Endothelial cell of umbilical vein (primary cell): ENCODE measurements around a stretch of chr15.

DNA sequence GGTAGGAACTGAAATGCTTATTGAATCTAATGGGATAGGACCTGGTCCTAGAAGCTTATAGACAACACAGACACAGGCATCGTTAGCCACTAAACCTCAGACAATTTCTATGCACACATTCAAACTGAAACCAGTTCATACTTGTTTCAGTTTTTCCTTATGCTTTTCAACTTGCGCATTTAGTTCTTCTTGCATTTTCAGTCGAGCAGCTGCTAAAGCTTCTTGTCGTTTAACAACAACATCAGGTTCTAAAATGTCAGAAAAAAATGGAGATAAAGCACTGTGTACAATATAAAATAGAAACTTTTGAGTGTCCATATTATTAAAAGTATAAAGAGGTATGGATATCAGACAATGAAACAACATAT is 2.2 kb downstream of the SELENOS start:
- PRO-cap, result no peak
CAGE:
- cytosol, long polyA minus RNA, result no peak
- cytosol, long polyA plus RNA, result no peak
- long polyA plus RNA, result no peak
- nucleus, long polyA minus RNA, result no peak
- nucleus, long polyA plus RNA, result no peak

DNA sequence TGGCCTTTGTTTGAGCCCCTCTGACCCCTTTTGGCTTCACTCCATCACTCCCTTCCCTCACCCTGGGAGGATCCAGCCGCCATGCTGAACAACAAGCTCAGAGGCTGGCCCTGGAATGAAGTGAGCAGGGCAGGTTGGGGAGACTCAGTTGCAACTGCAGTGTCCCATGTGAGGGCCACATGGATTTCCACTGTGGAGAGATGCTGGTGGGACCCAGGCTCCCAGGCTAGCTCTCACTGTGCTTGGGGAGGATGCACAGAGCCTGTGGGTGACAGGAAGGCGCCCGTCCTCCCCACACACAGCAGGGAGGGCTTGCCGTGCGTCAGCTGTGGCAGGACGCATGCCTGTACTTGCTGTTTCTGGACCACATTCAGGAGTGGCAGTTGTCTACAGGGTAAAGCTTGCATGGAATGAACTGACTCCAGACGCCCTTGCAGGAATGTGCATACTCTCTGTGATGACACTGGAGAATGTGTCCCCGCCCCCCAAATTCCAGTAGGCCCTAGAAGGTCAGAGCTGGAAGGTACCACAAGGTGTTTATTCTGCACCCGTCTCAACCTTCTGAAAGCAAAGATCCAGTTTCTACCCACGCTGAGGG is 63.8 kb upstream of the SNRPA1 start:
- PRO-cap, result no peak
CAGE:
- cytosol, long polyA minus RNA, result no peak
- cytosol, long polyA plus RNA, result no peak
- long polyA plus RNA, result no peak
- nucleus, long polyA minus RNA, result no peak
- nucleus, long polyA plus RNA, result no peak

GRCh38 chr15:101398198-101398912 is 91.2 kb downstream of the PCSK6 start:
- PRO-cap, result no peak
CAGE:
- cytosol, long polyA minus RNA, result no peak
- cytosol, long polyA plus RNA, result no peak
- long polyA plus RNA, result no peak
- nucleus, long polyA minus RNA, result no peak
- nucleus, long polyA plus RNA, result no peak

- PRO-cap, result no peak
CAGE:
- cytosol, long polyA minus RNA, result no peak
- cytosol, long polyA plus RNA, result no peak
- long polyA plus RNA, result no peak
- nucleus, long polyA minus RNA, result no peak
- nucleus, long polyA plus RNA, result no peak
Observed at GRCh38 chr15:101500708-101501122, 11.2 kb upstream of the PCSK6 start.

DNA sequence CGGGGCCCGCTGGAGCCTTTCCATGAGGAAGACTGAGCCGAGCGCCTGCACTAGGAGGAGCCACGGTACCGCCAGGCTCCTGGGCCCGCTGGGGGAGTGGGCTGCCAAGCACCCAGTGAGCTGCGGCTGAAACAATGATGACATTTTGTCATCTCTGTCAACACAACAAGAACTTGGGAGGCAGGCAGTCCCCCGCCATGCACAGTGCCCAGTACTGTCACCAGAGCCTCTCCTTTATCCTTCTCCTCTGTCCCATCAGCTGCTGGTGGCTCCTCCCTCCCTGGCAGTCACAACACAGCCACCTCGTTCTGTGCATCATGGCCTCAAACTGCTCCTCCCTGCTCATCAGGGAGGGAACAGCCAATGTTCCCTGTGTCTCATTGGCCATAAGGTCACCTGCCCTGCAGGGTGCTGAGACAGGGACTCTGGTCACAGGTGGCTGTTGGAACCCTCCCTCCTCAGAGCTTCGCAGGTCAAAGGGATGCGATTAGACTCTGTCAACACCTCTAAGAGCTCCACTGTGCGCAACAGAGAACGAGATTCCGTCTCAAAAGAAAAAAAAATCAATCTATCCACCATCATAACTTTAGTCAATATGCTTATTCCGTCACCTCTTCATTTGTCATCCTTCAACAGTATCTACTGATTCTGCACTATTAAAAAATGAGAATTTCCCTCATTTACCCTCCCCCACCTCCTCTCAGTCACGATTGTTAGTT is 34.2 kb upstream of the PCSK6 start:
- PRO-cap, result no peak
CAGE:
- cytosol, long polyA minus RNA, result no peak
- cytosol, long polyA plus RNA, result no peak
- long polyA plus RNA, result no peak
- nucleus, long polyA minus RNA, result no peak
- nucleus, long polyA plus RNA, result no peak

- PRO-cap, result no peak
CAGE:
- cytosol, long polyA minus RNA, result no peak
- cytosol, long polyA plus RNA, result no peak
- long polyA plus RNA, result no peak
- nucleus, long polyA minus RNA, result no peak
- nucleus, long polyA plus RNA, result no peak
Observed at GRCh38 chr15:101531148-101531460, 41.6 kb upstream of the PCSK6 start.

GRCh38 chr15:101625918-101626300 is 26.3 kb downstream of the TM2D3 start:
- PRO-cap, result no peak
CAGE:
- cytosol, long polyA minus RNA, result no peak
- cytosol, long polyA plus RNA, result no peak
- long polyA plus RNA, result no peak
- nucleus, long polyA minus RNA, result no peak
- nucleus, long polyA plus RNA, result no peak

GRCh38 chr15:101640960-101641513 is 11.1 kb downstream of the TM2D3 start:
- PRO-cap, result no peak
CAGE:
- cytosol, long polyA minus RNA, result no peak
- cytosol, long polyA plus RNA, result no peak
- long polyA plus RNA, result no peak
- nucleus, long polyA minus RNA, result no peak
- nucleus, long polyA plus RNA, result no peak

DNA sequence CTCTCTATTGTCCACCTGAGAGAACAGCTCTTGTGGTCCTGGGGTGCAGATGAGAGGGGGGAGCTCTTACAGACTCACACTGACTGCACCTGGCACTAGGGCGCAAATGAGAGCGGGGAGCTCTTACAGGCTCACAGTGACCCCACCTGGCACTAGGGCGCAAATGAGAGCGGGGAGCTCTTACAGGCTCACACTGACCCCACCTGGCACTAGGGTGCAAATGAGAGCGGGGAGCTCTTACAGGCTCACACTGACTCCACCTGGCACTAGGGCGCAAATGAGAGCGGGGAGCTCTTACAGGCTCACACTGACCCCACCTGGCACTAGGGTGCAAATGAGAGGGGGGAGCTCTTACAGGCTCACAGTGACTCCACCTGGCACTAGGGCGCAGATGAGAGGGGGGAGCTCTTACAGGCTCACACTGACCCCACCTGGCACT is 2.8 kb upstream of the TM2D3 start:
- PRO-cap, result no peak
CAGE:
- cytosol, long polyA minus RNA, result no peak
- cytosol, long polyA plus RNA, result no peak
- long polyA plus RNA, result no peak
- nucleus, long polyA minus RNA, result no peak
- nucleus, long polyA plus RNA, result no peak

GRCh38 chr15:101723014-101723614 is 1.2 kb downstream of the TARS3 start:
- PRO-cap, result no peak
CAGE:
- cytosol, long polyA minus RNA, result no peak
- cytosol, long polyA plus RNA, result no peak
- long polyA plus RNA, result no peak
- nucleus, long polyA minus RNA, result no peak
- nucleus, long polyA plus RNA, result no peak